Endothelial cell of umbilical vein (primary cell): Measurements from ENCODE around the gene PRR33.

- PRO-cap = no peak
CAGE:
- cytosol, long polyA minus RNA = no peak
- cytosol, long polyA plus RNA = no peak
- long polyA plus RNA = no peak
- nucleus, long polyA minus RNA = no peak
- nucleus, long polyA plus RNA = no peak
These were observed 14.4 kb downstream of the PRR33 start for GRCh38 chr11:1877172-1877853.

- PRO-cap = no peak
CAGE:
- cytosol, long polyA minus RNA = no peak
- cytosol, long polyA plus RNA = no peak
- long polyA plus RNA = no peak
- nucleus, long polyA minus RNA = no peak
- nucleus, long polyA plus RNA = no peak
These were observed 911 bp downstream of the PRR33 start for GRCh38 chr11:1890788-1891179.

DNA sequence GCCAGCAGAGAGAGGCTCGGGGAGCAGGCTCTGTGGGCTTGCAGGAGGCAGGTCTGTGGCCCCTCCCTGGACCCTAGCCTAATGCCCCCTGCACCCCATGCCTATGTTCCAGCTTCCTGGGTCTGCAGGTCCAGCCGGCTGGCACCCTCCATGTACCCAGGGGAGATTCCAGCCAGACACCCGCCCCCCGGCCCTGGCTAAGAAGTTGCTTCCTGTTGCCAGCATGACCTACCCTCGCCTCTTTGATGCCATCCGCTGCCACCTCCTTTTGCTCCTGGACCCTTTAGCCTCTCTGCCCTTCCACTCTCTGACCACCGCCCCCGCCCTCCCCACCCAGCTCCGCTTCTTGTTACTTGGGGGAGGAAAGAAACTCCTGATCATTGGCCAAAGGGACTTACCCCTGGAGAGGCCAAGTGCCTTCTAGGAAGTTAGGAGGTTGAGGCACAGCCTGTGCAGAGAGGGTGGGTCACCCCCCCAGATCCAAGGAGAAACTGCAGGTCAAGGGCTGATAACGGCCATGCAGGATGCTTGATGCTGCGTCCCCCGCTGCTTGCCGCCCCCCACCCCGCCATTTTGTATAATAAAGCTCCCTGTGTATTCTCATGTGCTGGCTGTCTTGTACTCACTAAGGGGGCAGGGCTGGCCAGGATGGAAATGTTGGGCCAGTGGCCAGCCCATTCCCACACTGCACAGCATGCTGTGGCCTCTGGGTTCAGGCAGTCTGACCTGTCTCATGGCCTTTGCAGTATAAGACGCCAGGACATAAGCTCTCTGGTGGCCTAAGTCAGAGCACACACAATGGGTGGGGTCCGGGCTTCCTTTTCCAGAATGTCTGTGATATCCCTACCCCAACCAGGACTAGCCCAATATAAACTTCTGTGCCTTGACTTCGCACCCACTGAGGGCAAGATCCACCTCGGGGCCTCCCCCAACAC is at the start of gene PRR33:
Gene PRR33 (minus strand): TSS at position 235 of the 935 bp plus-strand sequence.
- PRO-cap = no peak
CAGE:
- cytosol, long polyA minus RNA = no peak
- cytosol, long polyA plus RNA = no peak
- long polyA plus RNA = no peak
- nucleus, long polyA minus RNA = no peak
- nucleus, long polyA plus RNA = no peak

GRCh38 chr11:1917600-1918102 is 1.9 kb upstream of the TNNT3 start:
- PRO-cap = no peak
CAGE:
- cytosol, long polyA minus RNA = no peak
- cytosol, long polyA plus RNA = no peak
- long polyA plus RNA = no peak
- nucleus, long polyA minus RNA = no peak
- nucleus, long polyA plus RNA = no peak

DNA sequence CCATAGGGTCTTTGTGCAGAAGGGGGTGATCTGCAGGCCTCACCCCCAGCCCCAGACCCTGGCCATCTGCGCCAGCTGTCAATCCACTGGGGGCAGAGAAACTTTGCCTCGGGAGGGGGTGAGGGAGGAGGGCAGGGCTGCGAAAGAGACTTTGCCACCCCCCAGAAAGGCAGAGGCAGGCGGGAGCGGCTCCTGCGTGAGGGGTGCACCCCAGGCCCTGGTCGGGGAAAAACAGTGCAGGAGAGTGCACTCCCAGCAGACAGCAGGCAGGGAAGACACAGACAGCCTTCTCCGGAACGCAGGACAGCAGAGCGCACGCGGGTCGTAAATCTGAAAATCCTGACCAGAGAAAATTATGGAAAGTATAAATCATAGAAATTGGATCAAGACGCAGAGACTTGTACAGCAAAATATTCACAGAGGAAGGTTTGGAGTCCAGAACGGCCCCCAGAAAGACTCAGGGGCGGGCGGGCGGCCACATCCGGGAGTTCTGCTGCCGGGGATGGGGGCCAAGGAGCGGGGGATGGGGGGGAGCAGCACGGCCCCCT is 8.1 kb upstream of the MRPL23 start:
- PRO-cap = no peak
CAGE:
- cytosol, long polyA minus RNA = no peak
- cytosol, long polyA plus RNA = no peak
- long polyA plus RNA = no peak
- nucleus, long polyA minus RNA = no peak
- nucleus, long polyA plus RNA = no peak

DNA sequence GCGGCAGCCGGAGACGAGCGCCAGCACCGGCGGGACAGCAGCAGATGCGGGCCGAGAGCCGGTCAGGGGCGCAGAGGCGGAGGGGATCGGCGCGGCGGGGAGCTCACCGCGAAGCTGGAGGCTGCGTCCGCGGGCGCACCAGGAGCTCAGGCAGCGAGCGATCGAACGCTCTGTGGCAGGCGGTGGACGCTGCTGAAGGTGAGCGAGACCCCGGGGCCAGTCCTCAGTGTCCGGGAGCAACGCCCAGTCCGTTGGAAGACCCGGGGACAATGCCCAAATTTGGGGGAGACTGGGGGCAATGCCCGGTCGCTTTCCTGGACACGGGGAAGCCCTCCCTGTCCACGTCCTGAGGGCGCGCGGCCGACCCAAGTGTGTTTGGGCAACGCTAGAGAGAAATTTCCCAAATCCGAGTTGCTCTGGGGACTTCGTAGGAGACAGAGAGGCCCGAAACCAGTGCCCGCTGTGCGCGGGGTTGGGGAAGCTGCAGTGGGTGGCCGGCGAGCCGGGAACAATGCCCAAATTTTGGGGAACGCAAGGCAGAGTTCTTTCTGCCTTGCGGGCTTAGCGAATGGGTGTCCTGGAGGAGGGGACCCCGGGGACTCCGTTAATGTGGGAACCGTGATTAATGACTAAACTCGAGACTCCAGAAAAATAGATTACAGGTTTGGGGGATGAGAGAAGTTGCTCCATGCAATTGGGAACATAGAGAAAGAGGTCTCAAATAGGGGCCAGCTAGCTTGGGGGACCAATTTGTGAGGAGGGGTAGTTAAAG is 1.7 kb upstream of the IGF2 start:
- PRO-cap = no peak
CAGE:
- cytosol, long polyA minus RNA = no peak
- cytosol, long polyA plus RNA = no peak
- long polyA plus RNA = no peak
- nucleus, long polyA minus RNA = no peak
- nucleus, long polyA plus RNA = no peak

- PRO-cap = no peak
CAGE:
- cytosol, long polyA minus RNA = no peak
- cytosol, long polyA plus RNA = no peak
- long polyA plus RNA = no peak
- nucleus, long polyA minus RNA = no peak
- nucleus, long polyA plus RNA = no peak
These were observed 2.5 kb downstream of the TSPAN32 start for GRCh38 chr11:2304248-2304873.

DNA sequence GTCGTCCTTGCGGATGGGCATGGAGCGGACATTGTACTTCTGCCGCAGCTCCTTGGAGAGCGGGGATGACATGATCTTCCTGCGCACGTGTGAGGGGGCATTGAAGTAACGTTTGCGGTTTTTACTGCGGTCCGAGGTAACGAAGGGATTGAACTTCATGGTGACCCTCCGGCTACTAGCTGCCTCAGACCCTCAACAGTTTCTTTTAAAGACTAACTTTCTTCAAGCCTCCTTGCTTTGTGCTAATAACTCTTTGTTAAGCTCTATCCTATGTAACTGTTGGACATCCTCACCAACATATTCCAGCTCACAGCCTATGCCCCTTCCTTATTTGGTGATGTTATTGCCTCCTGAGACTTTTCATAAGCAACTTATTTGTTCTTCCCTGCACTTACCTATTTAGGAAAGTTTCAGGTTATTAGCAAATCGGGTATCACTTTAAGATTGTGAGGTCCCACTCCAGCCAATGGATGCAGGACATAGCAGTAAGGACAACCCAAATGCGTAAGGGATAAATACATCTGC is 33.8 kb downstream of the TSPAN32 start:
- PRO-cap = no peak
CAGE:
- cytosol, long polyA minus RNA = no peak
- cytosol, long polyA plus RNA = no peak
- long polyA plus RNA = no peak
- nucleus, long polyA minus RNA = no peak
- nucleus, long polyA plus RNA = no peak

DNA sequence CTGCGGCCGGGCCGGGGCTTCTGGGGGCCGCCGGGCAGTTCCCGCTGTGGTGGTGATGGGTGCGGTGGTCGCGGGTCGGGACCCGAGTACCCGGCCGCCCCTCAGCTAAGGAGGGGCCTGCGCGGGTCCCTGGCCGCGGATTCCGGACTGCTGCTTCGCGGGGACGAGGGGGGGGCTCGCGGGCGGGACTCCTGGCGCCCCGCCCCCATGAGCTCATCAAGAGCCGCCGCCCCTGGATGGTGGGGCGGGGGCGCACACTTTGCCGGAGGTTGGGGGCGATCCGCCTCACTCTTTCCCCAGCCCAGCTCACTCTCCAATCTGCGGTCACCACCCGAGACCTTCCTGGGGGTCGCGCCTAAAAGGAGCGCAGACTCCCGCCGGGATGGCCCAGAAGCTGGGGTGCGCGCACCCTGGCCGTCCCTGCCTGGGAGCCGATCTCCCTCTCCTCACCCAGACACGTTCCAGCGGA is 773 bp downstream of the CD81 start:
- PRO-cap = bidirectional peak, plus-strand start at position 266 of the sequence, minus-strand start at position 149 of the sequence
CAGE:
- cytosol, long polyA minus RNA = no peak
- cytosol, long polyA plus RNA = no peak
- long polyA plus RNA = no peak
- nucleus, long polyA minus RNA = start-site peak on the minus strand centred at position 155 of the sequence, 9 bp wide, 14 reads; start-site peak on the plus strand centred at position 265 of the sequence, 47 bp wide, 25 reads
- nucleus, long polyA plus RNA = no peak

GRCh38 chr11:2386594-2386970 is 9.5 kb downstream of the CD81 start:
- PRO-cap = no peak
CAGE:
- cytosol, long polyA minus RNA = no peak
- cytosol, long polyA plus RNA = no peak
- long polyA plus RNA = no peak
- nucleus, long polyA minus RNA = no peak
- nucleus, long polyA plus RNA = no peak

DNA sequence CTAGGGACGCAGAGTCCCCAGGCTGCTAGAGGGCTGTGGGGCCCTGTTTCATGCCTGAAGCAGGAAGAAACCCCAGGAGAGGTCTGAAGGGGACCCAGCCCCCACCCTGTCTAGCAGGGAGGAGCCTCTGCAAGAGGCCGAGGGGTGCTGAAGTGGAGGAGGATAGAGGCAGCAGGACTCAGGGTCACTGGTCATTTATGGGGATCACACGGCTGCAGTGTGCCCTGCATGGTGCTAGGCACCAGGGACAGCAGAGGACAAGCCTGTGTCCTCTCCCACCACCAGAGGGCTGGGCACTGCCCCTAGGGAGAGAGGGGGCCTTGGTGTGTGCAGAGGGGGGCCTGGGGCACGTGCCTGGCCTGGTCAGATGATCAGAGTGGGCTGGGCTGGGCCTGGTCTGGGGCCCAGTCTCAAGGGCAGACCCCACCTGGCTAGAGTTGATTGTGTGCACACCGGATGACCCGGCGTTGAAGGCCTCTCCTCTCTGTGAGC is 11.4 kb upstream of the TSSC4 start:
- PRO-cap = no peak
CAGE:
- cytosol, long polyA minus RNA = no peak
- cytosol, long polyA plus RNA = no peak
- long polyA plus RNA = no peak
- nucleus, long polyA minus RNA = no peak
- nucleus, long polyA plus RNA = no peak

DNA sequence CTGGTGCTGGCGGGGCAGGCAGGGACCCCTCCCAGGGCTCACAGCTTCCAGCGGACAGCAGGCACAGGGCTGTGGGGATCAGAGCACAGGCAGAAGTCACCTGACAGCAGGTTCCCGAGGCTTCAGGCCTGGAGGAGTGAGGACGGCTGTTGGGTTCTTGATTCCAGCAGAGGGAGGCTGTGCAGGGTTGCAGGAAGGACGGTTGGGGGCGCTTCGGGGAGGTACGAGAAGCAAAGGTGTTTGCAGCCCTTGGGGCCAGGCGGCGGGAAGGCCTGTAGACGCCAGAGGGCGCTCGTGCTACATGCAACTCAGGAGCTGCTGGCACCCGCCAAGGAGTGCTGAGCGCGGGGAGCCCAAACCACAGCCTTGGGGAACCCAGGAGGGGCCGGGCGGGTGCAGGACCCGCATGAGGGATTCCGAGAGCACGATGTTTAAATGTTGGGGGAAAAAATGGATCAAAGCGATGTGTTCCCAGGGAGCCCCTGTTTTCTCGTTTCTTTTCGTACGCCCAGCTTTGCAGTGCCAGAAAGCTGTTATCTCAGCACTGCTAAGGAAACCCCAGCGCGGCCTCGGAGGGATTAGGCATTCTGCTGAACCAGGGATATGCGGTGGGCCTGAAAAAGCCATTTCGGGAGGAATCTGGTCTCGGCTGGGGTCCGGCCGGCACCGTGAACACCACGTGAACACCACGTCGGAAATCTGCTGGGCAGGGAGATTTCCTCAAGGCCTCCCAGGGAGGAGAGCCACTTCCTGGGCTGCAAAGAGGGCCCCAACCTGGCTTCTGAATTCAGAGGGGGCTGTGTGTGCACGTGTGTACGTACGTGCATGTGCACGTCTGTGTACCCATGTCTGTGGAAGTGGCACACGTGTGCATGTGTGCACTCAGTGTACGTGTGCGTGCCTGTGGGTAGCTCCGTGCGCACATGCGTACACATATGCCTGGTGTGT is 88.1 kb downstream of the KCNQ1 start:
- PRO-cap = bidirectional peak, plus-strand start at position 361 of the sequence, minus-strand start at position 360 of the sequence
CAGE:
- cytosol, long polyA minus RNA = no peak
- cytosol, long polyA plus RNA = no peak
- long polyA plus RNA = no peak
- nucleus, long polyA minus RNA = no peak
- nucleus, long polyA plus RNA = no peak

GRCh38 chr11:2566813-2567124 is 122.0 kb downstream of the KCNQ1 start:
- PRO-cap = no peak
CAGE:
- cytosol, long polyA minus RNA = no peak
- cytosol, long polyA plus RNA = no peak
- long polyA plus RNA = no peak
- nucleus, long polyA minus RNA = no peak
- nucleus, long polyA plus RNA = no peak

DNA sequence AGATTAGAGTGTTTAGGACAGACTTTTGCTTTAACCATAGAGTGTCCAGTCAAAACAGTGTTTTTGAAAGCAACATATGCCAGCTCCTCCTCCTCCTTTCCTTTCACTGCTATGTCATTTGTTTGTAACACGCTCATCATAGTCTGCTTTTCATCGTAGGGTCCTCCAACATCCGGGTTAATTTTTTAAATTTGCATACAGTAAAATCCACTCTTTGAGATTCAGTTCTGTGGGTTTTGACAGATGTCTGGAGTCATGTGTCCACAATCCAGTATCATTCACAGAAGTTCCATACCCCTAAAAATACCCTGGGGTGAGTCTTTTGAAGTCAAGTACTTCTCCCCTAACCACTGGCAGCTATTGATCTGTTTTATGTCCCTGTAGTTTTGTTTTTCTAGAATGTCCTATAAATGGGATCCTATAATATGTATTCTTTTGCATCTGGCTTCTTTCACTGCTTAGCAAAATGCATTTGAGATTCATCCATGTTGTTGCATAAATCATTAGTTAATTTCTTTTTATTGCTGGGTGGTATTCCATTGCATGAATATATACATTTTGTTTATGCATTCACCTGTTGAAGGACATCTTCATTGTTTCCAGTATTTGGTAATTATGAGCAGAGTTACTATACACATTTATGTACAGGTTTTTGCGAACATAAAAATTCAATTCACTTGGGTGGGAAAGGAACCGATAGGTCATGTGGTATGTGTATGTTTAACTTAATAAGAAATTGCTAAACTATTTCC is 214.3 kb downstream of the KCNQ1 start:
- PRO-cap = no peak
CAGE:
- cytosol, long polyA minus RNA = no peak
- cytosol, long polyA plus RNA = no peak
- long polyA plus RNA = no peak
- nucleus, long polyA minus RNA = no peak
- nucleus, long polyA plus RNA = no peak

- PRO-cap = no peak
CAGE:
- cytosol, long polyA minus RNA = no peak
- cytosol, long polyA plus RNA = no peak
- long polyA plus RNA = no peak
- nucleus, long polyA minus RNA = no peak
- nucleus, long polyA plus RNA = no peak
These were observed 190.1 kb downstream of the CDKN1C start for GRCh38 chr11:2695224-2696168.

DNA sequence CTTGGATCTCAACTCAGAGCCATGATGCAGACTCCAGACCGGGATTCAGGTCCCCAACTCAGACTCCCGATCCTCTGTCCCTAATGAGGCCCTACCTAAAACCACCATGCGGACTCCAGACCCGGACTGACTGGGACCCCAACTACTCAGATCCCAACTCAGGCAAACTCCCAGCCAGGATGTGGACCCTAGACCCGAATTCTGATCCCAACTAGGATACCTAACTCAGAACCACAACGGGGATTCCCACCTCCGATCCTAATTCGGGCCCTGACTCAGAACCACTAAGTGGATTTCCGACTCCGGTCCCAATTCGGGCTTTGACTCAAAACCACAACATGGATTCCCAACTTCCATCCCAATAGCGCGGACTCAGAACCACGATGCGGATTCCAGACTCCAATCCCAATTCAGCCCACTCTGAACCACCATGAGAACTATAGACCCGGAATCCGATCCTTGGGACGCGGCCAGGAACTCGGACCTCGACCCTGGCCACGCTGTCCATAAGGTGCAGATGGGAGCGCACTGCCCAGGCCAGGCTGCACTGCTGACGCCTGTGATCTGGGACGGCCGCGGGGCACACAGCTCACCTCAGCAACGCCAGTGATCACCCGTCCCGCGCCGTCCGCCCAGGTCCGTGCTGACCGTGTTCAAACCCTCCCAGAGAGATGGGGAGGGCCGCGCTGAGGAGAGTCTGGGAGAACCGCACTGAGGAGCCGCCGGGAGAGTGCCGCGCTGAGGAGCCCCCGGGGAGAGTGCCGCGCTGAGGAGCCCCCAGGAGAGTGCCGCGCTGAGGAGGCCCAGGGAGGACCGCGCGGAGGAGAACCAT is 186.6 kb downstream of the CDKN1C start:
- PRO-cap = bidirectional peak, plus-strand start at position 666 of the sequence, minus-strand start at position 630 of the sequence
CAGE:
- cytosol, long polyA minus RNA = no peak
- cytosol, long polyA plus RNA = no peak
- long polyA plus RNA = no peak
- nucleus, long polyA minus RNA = no peak
- nucleus, long polyA plus RNA = no peak

GRCh38 chr11:2805458-2806137 is 80.0 kb downstream of the CDKN1C start:
- PRO-cap = no peak
CAGE:
- cytosol, long polyA minus RNA = no peak
- cytosol, long polyA plus RNA = no peak
- long polyA plus RNA = no peak
- nucleus, long polyA minus RNA = no peak
- nucleus, long polyA plus RNA = no peak

DNA sequence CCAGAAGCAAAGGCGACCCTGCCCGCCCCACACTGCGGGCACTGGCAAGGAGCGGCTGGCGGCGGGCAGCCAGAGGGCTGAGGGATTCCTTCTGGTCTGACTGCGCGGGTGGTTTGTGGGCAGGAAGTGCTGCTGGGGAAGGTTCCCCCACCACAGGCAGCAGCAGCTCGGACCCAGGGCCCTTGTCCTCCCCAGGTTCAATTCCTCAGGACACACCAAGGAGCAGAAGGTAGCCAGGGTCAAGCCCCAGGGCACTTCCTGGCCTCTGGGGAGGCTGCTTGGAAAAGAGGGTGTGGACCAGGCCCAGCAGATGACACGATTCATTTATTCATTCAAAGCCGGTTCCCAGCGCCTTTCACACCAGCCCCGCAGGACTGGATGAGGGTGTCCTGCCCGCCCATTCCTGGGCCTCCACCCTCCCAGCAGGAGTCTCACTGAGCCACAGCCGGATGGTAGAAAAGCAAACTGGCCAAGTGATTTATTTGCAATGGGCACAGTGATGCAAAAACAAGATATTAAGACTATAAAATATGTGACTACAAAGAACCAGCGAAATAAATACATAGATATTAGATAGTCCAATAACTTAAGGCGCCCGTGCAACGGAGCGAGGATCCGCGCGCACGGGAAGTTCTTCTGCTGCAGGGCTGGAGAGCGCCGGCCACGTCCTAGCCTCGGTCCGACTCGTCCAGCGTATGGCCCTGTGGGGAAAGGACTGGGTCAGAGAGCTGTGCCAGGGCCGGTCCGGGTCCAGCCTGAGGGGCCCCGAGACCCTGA is 1.1 kb downstream of the PHLDA2 start:
- PRO-cap = no peak
CAGE:
- cytosol, long polyA minus RNA = no peak
- cytosol, long polyA plus RNA = start-site peak on the minus strand centred at position 595 of the sequence, 54 bp wide, 53 and 112 reads in 2 replicates
- long polyA plus RNA = no peak
- nucleus, long polyA minus RNA = no peak
- nucleus, long polyA plus RNA = start-site peak on the minus strand centred at position 598 of the sequence, 44 bp wide, 18 and 16 reads in 2 replicates

- PRO-cap = bidirectional peak, plus-strand start at chr11:2933621, minus-strand start at chr11:2933492
CAGE:
- cytosol, long polyA minus RNA = no peak
- cytosol, long polyA plus RNA = no peak
- long polyA plus RNA = no peak
- nucleus, long polyA minus RNA = no peak
- nucleus, long polyA plus RNA = no peak
These were observed 4.2 kb upstream of the PHLDA2 start for GRCh38 chr11:2933275-2933876.

GRCh38 chr11:2941089-2942019 is 12.1 kb upstream of the PHLDA2 start:
- PRO-cap = no peak
CAGE:
- cytosol, long polyA minus RNA = no peak
- cytosol, long polyA plus RNA = no peak
- long polyA plus RNA = no peak
- nucleus, long polyA minus RNA = no peak
- nucleus, long polyA plus RNA = no peak